PC-3 (cell line): ENCODE results near the genes SMS, DDX53, ZFX and ARX.

DNA sequence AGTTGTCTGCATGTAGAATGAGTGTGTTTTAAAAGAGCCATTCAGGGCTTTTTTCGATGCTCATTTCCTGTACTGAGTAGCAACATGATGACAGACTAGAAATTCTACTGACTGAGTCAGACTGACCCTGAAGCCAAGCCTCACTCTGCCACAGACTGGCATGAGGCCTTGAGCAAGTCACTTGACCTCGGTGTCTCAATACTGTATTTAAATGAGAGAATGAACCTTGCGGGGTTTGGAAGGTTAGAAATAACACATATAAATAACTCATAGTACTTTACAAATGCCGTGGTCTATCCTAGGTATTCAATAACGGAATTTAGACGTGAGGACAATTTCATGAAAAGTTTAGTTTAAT is 7.9 kb upstream of the SMS start:
- RAMPAGE, long total RNA: no peak

- RAMPAGE, long total RNA: start-site peak on the plus strand at chrX:21940710-21940745, 1,154 and 147 reads in 2 replicates
These were observed at the start of gene SMS for GRCh38 chrX:21940105-21941245. Gene SMS (plus strand): TSS chrX:21940709.

GRCh38 chrX:22105367-22105798 is 73.3 kb downstream of the PHEX start:
- RAMPAGE, long total RNA: no peak

DNA sequence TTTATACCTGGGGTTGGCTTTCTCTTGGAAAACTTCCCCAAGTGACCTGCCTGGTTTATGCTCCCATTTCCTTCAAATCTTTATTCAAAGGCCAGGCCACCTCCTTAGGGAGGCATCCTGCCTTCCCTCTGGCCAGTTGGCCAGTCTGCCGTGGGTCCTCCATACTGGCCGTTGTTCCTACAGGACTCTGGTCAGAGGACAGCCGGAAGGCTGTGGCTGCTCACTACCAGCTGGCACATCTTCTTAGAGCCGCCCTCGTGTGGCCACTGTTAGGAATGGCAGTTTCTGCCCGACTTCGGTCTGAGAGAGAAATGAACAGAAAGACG is 80.1 kb upstream of the CBLL2 start:
- RAMPAGE, long total RNA: no peak

GRCh38 chrX:22999448-23000052 is at the start of gene DDX53:
Gene DDX53 (plus strand): TSS chrX:22999960.
- RAMPAGE, long total RNA: no peak

GRCh38 chrX:23743344-23743730 is 261 bp upstream of the ACOT9 start:
- RAMPAGE, long total RNA: no peak

GRCh38 chrX:23787077-23787400 is 4.1 kb downstream of the SAT1 start:
- RAMPAGE, long total RNA: no peak

DNA sequence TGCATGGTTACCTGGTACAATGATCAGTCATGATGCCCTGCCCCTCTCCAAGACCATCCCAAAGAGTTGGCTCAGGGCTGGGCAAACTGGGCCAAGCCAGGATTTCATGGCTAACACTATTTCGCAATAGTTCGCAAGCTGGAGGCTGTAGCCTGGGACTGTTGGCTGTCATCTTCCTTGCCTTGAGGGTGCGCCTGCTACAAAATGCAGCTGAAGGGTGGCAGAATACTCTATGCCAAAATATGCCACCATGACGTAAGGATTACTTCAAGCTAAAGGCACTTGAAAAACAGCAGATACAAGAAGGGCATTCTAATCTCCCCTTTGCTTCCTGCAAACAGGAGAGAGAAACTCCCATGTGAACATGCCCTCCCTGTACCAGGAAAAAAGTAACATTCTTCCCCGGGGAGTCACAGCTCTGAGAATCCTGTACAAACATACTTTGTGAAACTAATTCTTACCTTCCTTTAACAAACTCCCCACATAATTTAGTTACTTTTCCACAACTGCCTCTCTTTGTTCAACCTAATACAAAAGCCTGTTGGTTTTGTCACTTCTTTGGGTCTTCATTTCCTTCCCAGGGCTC is 21.1 kb downstream of the SAT1 start:
- RAMPAGE, long total RNA: no peak

GRCh38 chrX:23900866-23901359 is 6.8 kb downstream of the APOO start:
- RAMPAGE, long total RNA: no peak

DNA sequence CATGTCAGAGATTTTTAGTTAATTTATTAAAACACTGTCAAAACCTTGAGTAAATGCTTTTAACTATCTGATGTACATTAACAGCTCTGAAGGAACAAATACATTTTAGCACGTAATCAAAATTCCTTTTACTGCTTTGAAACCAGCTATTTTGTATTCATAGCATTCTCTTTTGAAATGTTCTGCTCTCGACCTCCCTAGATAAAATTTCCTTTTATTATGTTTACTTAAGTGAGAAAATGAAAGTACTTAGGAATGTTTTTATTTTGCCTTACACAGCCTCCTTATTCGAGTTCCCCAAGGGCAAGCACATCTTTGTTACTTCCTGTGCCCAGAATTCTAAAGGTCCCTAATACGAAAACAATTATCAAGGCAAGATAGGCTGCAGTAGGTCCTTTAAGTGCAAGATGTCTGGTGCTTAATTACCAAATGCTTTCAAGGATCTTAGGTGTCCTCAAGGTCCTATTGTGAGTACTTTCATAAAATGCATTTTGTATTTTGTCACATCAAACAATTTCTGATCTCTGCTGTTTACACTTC is 3.0 kb upstream of the ZFX start:
- RAMPAGE, long total RNA: no peak

DNA sequence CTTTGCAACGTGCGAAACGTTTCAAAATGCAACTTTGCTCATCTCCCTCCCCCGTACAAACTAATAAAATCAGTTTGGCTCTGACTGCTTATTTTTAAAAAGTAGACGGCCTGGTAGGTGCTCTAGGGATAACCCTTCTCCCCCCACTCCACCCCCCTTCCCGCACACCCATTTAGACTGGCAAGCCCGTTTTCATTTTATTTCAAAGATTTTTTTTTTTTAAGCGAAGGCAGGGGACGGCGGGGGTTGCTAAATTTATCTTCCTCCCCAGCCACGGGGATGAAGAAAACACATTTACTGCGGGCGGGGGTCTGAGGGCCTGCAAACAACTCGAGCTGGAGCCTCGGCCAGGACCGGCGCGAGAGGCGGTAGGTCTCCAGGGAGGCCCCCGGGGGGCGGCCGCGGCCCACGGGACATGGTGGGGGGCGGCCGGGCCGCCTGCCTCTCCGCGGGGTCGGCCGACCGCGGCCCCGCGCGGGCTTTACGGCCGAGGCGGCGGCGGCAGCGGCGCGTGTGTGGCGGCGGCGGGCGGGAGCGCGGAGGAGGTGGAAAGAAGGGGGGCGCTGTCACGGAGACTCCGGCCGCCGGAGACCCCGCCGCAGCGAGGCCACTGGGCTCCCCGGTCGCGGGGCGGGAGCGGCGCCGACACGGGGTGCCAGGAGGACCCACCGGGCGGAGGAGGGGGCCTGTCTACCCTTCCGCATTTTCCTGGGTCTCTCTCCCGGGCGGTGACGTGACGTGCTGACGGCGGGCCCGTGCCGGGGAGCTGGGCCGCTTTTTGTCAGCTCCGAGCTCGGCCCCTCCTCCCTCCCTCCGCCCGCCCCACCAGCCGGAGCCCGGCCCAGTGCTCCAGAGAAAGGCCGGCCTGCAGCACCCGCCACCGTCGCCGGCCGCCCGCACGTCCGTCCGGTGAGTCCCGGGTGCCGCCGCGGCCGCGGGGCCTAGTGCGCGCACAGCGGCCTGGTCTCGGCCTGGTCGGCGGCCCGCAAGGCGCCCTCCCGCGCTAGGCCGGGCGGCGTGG is at the start of gene ZFX:
TSS of gene ZFX (plus strand) at position 844 of the 1,021 bp plus-strand sequence.
- RAMPAGE, long total RNA: no peak

DNA sequence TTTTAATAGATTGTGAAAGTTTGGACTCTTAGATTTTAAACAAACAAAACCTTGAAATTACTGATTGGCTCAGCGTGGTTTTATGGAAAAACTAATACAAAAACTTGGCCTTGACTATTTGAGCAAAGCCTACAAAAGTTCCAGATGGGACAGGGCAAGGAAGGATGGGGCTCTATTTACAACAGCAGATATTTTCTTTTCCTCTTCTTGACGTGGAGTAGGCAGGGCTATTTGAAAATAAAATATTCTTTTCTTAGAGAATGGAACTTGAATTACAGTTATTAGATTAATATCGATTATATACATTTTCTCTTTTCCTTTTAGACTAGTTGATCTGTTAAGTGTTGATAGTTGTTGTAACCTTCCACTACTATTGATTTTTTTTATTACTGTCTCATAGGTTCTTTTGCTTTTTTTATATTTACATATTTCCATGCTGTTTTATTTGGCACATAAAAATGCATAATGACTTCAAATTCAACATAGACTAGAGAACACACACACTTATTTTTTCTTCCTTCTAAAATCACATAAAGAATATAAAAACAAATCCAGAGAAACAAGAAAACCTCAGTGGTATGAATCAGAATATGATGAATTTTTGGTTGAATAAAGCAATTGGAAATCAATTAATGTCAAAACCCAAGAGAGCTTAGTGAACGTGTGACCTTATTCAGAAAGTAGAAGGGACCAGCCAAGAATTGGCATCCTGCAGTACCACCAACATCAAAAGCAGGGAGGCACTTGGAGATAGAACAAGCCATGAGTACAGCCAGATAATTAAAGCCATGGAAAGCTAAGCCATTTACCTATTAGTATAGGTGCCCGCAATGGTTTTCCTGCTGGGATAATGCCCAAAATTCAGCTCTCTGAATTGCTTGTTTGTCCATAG is 16.9 kb downstream of the ZFX start:
- RAMPAGE, long total RNA: no peak

DNA sequence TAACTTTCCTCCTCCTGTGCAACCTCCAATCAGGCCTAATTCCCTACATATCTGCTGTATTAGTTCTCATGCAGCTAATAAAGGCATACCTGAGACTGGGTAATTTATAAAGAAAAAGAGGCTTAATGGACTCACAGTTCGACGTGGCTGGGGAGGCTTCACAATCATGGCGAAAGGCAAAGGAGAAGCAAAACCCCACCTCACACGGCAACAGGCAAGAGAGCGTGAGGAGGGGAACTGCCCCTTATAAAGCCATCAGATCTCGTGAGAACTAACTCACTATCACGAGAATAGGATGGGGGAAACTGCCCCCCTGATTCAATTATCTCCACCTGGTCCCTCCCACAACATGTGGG is 16.7 kb downstream of the SUPT20HL2 start:
- RAMPAGE, long total RNA: no peak

GRCh38 chrX:24397035-24397498 is 36.6 kb downstream of the SUPT20HL1 start:
- RAMPAGE, long total RNA: no peak

- RAMPAGE, long total RNA: no peak
These were observed 38.7 kb upstream of the PDK3 start for GRCh38 chrX:24426381-24426731.

DNA sequence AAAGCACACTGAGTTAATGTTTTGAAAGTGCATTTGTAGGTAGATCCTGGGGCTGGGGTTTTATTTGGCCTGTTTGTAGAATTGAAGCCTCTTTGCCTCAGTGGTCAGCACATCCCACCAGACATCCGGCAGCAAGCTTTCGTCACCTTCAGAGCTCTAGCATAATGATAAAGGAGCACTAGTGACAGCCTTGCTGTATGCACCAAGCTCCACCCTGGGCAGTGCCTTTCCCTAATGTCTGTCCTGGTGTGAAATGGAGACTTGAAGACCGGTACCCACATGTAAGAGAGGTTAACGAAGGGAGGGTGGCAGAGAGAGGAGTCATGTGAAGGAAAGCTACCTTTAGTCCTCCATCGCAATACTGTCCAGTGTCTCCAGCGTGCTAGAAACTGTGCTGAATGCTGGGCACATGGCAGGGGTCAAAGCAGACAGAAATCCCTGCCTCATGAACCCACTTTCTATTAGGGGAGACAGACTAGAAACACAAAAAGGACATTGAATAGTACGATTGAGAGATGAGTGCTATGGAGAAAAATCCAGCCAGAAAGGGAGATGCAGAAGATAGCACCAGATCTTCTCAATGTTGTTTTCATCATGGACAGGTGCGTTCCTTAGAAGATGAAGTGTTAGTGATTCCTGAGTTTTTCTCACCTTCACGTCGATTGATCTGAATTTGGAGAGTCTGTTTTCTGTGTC is 80.5 kb downstream of the PDK3 start:
- RAMPAGE, long total RNA: no peak

GRCh38 chrX:24739255-24739635 is 45.5 kb downstream of the POLA1 start:
- RAMPAGE, long total RNA: no peak

- RAMPAGE, long total RNA: no peak
These were observed 11.2 kb downstream of the ARX start for GRCh38 chrX:25004479-25004979.

DNA sequence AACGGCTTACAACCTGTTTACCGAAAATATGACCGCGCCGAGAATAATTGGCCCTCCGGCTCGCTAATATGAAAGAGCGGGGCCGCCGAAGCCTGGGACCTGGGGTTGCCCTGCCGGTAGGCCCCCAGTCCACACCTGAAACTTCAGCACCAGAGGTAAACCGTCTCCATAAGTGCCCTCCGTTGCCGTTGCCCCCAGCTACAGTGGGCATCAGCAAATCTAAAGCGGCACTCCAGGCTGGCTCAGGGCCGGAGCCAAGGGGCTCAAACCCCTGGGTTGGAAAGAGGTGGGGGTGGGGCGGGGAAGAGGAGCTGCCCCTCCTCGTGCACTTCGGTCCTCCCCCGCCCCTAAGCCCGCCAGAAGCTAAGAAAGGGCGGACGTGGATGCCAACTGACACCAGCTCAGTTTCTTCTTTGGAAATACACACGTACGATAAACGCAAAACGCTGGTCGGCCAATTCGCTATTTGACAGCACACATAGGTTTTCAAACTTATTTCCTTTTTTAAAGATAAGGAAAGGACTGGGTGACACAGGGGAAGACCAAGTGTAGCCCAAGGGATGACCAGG is 4.6 kb downstream of the ARX start:
- RAMPAGE, long total RNA: no peak

GRCh38 chrX:25015456-25016837 is at the start of gene ARX:
Gene ARX (minus strand): TSS chrX:25015965.
- RAMPAGE, long total RNA: no peak